Bile duct (tissue), 1 donor: ENCODE measurements around a stretch of chr10.

DNA sequence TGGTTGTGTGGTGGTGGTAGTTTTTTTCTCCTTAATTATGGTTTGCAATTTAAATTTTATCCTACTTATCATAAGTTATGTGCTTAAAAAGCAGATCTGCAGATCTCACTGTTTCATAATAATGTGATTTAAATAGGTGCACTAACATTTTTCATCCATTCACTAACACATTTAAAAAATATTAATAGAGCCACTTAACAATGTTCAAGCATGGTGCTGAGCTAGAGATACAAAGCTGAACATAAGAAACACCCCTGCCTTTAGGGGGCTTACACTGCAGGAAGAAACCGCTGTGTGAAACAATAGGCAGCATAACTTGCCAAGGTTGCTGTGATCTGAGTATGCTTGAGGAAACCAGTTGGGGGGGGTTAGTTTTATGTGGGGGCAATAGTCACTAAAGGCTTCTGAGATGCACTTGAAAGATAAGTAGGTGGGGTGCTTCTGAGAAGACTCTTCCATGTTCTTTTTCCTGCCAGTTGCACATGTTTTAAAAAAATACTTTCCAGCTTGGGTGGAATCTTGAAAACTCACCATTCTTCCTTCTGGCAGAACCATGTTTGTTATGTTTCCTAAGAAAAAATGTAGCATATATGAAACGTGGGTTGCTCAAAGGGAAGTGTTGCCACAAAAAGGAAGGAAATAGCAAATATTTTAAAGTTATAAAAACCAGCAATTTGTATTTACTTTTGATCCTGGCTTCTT, 2.8 kb downstream of the RBM17 start:
- PRO-cap = no peak

GRCh38 chr10:6096893-6097508, 8.2 kb downstream of the RBM17 start:
- PRO-cap = no peak

DNA sequence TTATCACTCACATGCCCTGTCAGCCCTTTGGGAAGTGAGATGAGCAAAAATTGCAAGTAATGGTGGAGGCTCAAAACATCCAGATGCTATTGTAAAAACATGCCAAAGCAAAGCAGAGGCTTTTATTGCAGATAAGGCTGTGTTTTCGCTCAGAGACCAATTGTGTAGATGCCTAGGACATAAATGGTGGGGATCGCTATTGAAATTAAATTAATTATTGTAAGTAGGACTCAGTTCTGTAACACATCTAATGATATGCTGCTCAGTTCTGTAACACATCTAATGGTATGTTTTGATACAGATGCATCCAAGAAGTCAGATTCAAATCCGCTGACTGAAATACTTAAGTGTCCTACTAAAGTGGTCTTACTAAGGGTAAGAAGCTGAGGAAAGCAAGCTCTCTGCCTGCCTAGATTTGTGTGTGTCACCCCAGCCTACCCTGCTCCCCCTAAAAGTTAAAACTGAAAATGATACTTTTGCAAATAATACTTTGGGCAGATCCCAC, 24.4 kb downstream of the RBM17 start:
- PRO-cap = no peak

DNA sequence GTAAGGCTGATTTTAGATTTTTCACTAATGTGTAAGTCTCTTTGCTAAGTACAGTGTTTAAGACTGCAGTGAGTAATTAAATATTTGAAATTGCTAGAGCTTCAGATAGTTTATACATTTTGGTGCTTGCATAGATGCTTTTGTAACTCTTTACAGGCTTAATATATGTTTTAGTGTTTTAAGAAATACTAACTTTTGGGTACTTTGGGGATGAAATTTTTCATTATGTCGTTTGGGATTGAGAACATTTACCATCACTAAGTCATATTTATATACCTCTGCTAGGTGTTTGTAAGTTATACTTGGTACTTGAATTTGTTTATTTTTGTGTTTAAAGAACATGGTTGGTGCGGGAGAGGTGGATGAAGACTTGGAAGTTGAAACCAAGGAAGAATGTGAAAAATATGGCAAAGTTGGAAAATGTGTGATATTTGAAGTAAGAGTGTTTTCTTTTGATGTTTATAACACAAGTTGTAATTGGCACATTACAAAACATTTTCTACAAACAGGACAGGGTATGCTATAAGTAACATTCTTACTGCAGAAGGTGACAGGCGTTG, 25.0 kb downstream of the RBM17 start:
- PRO-cap = no peak

- PRO-cap = bidirectional peak, plus-strand start at chr10:6144921, minus-strand start at chr10:6144690
Observed at GRCh38 chr10:6144336-6145038, 55.7 kb downstream of the RBM17 start.

GRCh38 chr10:6163735-6164739, 38.7 kb upstream of the PFKFB3 start:
- PRO-cap = bidirectional peak, plus-strand start at chr10:6163865, minus-strand start at chr10:6163637; unidirectional peak, plus-strand start at chr10:6164093; unidirectional peak, minus-strand start at chr10:6164327

- PRO-cap = bidirectional peak, plus-strand start at chr10:6172137, minus-strand start at chr10:6171927
Observed at GRCh38 chr10:6171598-6172719, 30.8 kb upstream of the PFKFB3 start.

DNA sequence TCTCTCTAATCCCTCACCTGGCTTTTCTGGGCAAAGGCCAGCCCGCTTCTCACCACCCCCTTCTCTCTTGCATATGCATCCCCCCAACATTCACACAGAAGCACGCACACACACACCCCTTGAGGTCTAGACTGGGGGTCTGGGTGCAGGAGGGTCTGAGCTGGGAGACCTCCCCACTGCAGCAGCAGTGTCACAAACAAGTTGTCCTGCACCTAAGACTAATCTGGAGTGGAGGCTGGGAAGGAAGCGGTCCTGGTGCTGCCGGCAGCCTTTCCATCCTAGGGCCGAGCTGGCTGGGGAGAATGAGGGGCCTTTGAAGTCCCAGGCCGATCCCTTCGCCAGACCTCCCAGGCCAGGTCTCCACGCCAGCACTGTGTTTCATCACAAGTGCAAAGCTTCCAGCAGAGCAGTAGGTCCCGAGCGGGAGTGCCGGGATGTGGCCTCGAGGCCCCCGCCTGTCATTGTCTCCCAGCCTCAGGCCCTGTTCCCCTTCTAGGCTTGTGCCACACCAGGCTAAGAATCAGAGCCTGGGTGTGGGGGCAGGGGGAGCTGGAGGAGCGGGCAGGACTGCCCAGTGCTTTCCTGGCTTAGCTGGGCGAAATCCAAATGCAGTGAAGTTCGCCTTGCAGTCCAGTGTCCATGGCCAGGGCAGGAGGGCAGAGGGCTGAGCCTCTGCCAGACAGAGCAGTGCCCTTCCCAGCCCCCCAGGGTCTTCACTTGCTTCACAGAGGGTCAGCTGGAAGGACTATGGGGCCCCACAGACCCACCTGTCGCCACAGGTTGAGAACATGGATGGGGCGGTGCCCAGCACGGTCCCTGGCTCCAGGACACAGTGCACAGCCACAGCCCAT, 20.3 kb upstream of the PFKFB3 start:
- PRO-cap = no peak

DNA sequence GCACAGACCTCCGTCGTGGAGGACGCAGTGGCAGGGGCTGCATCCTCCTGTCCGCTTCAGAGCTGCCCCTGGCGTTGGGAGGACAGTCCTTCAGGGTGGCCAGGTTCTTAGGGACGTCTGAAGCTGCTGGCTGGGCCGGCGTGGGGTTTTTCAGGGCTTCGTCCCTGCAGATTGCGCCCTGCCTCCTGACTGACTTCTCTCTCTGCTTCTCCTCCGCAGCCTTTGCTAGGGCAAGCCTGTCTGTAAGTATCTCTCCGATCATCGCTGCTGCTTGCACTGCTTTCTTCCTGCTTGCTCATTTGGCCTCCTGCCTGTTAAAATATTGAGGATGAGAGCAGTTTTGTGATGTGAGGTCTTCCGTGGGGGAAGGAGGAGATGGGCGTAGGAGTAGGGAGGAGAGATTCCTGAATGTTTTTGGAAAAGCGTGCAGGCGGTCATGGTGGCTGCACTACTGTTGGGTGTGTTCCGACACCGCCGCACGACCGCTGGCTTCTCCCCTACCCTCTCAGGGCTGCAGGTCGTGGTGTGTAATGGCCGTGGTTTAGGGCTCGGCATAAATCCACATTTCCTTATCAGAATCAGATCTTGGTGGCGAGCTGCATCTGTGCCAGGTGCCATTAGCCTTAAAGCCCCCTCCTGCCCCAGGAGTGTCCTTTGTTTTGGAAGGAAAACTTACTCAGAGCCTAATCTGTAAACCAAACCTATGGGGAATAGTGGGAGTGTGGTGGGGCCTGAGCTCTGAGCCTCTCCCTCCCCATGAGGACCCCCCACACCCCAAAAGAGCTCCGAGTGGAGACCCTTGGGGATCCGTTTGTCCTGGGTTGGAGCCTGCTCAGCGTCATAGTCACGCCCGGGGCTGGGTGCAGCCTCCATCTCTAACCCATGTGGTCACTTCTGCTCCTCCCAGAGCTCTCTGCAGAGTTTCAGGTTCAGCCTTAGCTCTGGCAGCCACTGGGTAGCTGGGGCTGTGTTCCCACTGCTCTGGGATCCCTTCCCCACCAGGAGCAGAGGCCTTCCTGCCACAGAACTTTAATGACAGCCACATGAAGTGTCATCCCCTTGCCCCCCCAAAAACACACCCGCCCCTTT, 25.6 kb downstream of the PFKFB3 start:
- PRO-cap = no peak

GRCh38 chr10:6274996-6275828, 72.5 kb downstream of the PFKFB3 start:
- PRO-cap = bidirectional peak, plus-strand start at chr10:6275532, minus-strand start at chr10:6275312

DNA sequence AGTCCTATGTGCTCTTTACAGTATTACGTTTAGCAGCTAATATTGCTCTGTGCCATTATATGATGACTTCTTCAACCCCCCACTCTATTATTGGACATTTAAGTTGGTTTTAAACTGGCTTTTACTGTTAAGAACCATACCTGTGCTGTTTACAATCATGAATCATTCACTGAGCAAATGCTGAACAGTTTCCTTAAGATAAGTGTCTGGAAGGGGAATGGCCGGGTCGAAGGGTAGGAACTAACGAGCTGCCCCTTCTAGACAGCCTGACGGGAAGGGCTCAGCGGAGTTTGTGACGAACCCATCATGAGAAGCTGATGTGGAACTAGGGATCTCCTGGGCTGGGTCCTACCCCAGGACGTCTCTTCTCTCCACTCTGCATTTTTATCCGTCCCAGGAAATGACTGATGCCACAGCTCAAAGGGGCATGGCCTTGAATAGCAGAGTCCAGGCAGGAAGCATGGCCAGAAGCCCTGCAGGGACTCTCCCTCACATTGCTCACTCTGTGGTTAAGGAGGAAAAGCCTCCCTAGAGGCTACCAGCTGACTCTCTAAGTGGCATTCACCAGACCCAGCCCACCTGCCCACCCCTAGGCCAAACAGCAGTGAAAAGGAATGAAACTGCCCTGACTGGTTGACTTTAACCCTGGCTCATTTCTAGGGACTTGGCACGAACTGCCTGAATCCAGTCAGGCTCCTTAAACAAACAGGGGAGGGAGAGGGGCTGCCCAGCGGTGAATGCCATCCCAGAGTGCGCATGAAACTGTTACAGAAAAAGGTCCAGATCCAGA, 112.0 kb downstream of the PFKFB3 start:
- PRO-cap = no peak

GRCh38 chr10:6492186-6492686, 87.8 kb downstream of the PRKCQ start:
- PRO-cap = unidirectional peak, plus-strand start at chr10:6492482

GRCh38 chr10:6498554-6499269, 81.4 kb downstream of the PRKCQ start:
- PRO-cap = no peak

GRCh38 chr10:6716584-6717058, 136.5 kb upstream of the PRKCQ start:
- PRO-cap = no peak

DNA sequence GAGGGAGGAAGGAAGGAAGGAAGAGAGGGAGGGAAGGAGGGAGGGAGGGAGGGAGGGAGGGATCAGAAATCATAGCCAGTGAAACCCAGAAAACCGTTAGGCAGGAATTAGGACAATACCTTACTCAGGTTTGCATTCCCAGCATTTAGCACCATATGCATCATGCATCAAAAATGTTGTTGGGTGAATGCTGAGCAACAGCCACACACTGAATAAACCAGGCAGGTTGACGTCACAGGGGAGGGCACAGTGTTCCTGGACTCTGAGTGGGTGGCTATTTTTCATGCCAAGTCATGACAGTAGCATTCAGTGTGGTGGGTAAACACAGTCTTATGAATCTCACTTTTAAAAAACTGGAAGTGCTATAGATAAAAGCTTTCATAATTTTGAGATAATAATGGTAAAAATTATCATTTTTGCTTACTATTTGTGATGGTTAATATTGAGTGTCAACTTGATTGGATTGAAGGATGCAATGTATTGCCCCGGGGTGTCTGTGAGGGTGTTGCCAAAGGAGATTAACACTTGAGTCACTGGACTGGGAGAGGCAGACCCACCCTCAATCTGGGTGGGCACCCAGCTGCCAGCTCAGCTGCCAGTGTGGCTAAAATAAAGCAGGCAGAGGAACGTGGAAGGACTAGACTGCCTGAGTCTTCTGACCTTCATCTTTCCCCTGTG, 199.1 kb upstream of the PRKCQ start:
- PRO-cap = no peak

DNA sequence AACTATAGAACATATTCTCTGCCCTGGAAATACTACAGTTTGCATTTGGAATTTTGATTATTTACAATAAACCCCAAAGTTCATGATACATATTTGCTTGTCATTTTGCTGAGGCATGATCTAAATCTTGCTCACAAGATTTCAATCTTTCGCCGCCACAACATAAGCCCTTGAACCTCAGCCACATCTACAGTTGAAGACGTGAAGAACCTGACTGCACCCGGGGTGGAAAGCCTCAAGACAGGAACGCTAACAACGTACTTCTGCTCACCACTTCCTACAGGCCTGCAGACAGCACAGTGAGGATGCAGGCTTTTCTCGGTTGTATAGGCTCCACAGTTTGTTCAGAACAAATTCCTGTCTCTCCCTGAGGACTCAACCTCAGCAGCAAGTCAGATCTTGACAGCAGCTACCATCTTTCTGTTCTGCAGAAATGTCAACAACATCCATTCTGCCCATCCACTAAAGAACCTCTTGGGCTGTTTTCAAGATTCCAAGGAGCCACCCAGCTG, 393.8 kb upstream of the PRKCQ start:
- PRO-cap = no peak

- PRO-cap = no peak
Observed at GRCh38 chr10:7334475-7335031, 76.3 kb downstream of the SFMBT2 start.

DNA sequence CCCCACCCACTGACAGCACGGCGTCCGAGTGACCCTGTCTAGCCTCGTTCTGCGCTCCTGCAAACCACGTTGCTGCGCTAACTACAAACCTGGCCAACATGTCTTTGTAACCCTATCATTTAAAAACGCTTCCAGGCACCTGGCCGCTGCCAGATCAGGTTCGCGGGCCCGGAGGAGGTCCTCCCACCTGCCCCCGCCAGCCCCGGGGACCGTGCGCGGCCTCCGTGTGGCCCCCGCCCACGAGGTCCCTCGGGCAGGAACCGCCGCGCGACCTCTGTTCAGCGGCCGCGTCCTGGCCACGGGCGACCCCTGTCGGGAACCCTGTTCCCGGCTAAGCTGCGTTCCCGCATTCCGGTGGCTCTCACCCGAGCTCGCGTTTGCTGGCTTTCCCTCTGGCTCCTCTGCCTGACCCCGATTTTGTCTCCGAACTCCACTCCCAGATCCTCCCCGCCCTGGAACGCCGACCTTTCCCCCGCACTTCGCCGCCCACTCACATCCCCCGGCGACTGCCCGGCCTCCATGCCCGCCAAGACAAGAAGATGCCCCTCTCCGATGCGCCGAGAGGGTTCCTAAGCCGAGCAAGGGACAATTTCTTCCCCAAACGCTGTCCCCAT, 2.4 kb downstream of the SFMBT2 start:
- PRO-cap = unidirectional peak, minus-strand start at position 53 of the sequence

GRCh38 chr10:7483592-7484285, 72.9 kb upstream of the SFMBT2 start:
- PRO-cap = no peak

DNA sequence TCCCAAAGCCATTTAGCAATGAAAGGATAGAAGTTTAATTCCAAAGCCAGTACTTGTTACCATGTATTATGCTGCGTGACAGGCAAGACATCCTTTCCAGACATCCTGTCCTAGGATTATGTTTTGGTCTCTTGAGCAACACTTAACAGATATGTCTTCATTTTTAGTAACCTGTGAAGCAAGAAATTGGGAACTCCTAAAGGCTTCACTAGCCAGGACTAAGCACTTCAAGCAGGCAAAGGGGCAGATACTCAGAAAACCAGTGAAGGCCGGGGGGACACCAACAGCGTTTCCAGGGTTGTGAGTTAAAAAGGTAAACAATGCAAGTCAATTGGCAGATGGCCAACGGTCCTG, 77.5 kb upstream of the SFMBT2 start:
- PRO-cap = no peak